Measurements from ENCODE around the genes ADGRF3, SLC35F6 and KHK.

DNA sequence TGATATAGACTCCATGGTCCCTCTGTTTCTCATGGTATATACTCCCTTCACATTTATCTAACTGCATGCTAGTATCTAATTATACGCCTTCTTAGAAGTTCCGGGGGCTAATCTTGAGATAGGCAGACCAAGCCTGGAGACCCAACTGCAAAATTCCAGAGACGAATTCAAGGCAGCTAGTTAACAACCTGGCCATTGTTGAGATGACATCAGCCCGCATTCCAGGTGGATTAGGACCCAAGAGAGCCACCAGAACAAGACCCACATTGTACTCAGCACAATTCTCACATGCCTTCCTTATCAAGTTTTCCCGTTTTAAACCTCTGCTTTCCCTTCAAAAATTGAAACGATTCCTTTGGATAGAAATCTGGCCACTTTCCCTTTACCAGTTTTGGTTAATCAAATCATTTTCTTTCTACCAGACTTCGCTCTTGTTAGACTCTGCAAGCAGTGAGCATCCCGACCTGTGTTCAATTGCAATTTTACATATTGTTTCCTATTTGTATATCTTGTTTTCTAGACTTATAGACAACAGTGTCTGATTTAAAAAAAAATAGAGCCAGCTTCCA, 6.2 kb upstream of the SELENOI start:
- PRO-cap, 5 experiments: no peak in any of the 5 experiments
- RAMPAGE, long total RNA, 2 experiments: no peak in any of the 2 experiments
- RRBS: no CpG with 5 or more reads among the region's 8 CpGs

GRCh38 chr2:26346425-26347281, at the start of gene ADGRF3:
Gene ADGRF3, minus strand, starts transcription at chr2:26346789.
- PRO-cap, 5 experiments: peak in 4 of 5 experiments; most common plus-strand start chr2:26346802 (in 1); most common minus-strand start chr2:26346759 (in 1)
- RAMPAGE, long total RNA, 2 experiments: no peak in any of the 2 experiments
- RRBS: 2% methylated on average over 11 of the region's 37 CpGs

DNA sequence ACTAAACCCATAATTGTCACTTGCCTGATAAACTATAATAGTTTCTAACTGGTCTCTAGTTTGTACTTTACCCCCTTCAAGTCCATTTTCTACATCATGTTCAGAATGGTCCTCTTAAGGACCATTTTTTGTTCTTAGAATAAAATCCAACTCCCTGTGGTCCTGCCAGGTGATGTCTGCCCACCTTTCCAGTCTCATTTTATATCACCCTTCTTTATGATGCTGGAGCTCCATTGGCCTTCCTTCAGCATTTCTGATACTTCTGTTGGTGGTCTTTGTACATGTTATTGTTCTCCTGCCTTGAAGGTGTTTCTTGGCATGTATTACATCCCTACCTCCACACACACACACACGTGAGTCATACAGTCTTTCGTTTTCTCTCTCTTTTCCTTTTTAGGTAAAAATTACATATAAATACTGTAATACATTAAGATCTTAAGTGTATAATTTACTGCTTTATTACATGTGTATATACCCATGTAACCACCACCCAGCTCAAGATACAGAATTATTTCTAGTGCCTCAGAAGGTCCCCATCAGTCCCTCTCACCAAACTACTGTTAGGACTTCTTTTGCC, 10.1 kb upstream of the ADGRF3 start:
- PRO-cap, 5 experiments: no peak in any of the 5 experiments
- RAMPAGE, long total RNA, 2 experiments: no peak in any of the 2 experiments
- RRBS: no CpG with 5 or more reads among the region's 2 CpGs

- PRO-cap, 5 experiments: no peak in any of the 5 experiments
- RAMPAGE, long total RNA, 2 experiments: no peak in any of the 2 experiments
- RRBS: no CpG with 5 or more reads among the region's 7 CpGs
These were observed 70.9 kb downstream of the DRC1 start for GRCh38 chr2:26472644-26472955.

DNA sequence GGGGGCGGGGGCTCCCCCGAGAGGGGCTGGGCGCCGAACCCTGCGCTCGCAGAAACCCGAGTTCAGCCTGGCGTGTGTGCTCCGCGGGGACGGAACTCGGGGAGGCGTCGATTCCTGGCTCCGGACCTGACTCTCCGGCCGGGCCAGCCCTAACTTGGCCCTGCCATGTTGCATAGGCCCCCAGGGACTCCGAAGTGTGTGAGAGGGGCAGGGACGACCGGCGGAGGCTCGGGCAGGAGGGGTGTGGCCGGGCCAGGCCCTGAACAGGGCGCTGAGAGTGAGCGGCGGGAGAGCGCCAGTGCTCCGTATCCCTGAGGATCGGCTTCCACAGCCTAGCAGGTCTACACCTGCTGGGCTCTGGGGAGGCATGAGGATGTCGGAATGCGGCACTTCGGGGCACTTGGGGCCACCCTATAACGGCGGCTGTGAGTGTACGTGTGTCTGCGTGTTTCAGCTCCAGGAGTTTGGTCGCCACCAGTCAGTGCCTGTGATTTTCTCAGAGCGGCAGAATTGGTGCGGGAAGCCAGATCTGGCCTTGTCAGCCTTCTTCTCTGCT, 794 bp downstream of the KCNK3 start:
- PRO-cap, 5 experiments: no peak in any of the 5 experiments
- RAMPAGE, long total RNA, 2 experiments: no peak in any of the 2 experiments
- RRBS: 3% methylated on average over 4 of the region's 39 CpGs

DNA sequence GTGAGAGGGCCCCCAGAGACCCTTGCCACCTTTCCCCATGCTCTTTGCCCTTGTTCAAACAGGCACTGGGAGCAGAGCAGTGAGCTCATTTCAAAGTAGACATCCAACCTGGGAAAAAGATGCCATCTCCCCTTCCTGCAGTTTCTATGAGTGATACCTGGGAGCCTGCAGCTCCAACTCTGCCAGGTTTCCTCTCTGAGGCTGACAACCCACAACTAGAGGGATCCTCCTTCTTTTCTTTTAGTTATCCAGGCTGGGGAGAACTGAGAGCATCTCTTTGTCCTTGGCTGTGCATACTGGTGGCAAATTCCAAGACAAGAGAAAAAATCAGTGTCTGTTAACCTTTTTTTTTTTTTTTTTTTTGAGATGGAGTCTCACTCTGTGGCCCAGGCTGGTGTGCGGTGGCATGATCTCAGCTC, 27.6 kb upstream of the SLC35F6 start:
- PRO-cap, 5 experiments: no peak in any of the 5 experiments
- RAMPAGE, long total RNA, 2 experiments: no peak in any of the 2 experiments
- RRBS: no CpG with 5 or more reads among the region's 1 CpG

GRCh38 chr2:26757701-26758983, 5.9 kb upstream of the SLC35F6 start:
- PRO-cap, 5 experiments: peak in 3 of 5 experiments; most common minus-strand start chr2:26757940 (in 3)
- RAMPAGE, long total RNA, 2 experiments: no peak in any of the 2 experiments
- RRBS: no CpG with 5 or more reads among the region's 9 CpGs

DNA sequence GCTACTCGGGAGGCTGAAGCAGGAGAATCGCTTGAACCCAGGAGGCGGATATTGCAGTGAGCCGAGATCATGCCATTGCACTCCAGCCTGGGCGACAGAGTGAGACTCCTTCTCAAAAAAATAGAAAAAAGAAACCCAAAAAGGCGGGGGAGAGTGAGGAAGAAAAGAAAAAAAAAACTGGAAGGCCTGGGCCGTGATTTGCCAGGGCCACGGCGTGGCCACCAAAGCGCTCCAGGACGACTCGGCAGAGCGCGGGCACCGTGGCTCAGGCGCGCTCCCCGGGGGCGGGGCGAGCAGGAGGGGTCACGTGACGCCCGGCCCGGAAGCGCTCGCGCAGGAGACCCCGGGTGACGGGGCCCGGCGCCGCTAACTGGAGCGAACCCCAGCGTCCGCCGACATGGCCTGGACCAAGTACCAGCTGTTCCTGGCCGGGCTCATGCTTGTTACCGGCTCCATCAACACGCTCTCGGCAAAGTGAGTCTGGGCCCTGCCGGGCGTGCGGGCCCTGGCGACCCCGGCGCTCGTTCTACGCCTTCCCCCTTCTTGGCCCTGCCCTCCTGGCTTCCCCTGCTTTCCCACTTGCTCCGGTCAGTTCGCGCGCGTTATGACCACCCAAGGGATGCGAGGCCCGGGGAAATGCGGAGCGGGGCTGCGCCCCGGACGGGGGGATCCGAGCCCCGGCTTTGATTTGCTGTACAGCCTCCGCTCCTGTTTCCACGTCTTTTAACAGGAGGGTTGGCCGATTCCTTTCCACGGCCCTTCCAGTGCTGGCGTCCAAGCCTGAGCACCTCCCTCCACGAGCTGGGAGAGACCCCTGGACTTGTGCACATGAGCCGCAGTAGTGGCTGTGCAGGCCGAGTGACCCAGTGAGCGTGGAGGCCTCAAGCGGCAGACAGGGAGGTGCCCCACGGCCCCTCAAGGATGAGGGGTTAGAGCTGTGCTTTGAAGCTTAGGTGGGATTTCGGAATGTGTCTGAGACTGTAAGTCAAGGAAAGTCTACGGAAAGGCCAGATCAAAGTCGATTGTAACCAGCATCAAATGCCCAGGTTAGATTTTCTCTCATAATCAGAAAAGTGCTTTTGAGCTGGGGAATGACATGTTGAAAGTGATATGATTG, at the start of gene SLC35F6:
Gene SLC35F6 (plus strand): TSS at position 332 of the 1,117 bp plus-strand sequence.
- PRO-cap, 5 experiments: peak in 5 of 5 experiments; most common plus-strand start position 350 of the sequence (in 3); most common minus-strand start position 243 of the sequence (in 5)
- RAMPAGE, long total RNA, 2 experiments: start-site peak on the plus strand in 2 of 2 experiments, centred at position 337 of the sequence, 395 to 1,233 reads per replicate
- RRBS: 3% methylated on average over 23 of the region's 76 CpGs

DNA sequence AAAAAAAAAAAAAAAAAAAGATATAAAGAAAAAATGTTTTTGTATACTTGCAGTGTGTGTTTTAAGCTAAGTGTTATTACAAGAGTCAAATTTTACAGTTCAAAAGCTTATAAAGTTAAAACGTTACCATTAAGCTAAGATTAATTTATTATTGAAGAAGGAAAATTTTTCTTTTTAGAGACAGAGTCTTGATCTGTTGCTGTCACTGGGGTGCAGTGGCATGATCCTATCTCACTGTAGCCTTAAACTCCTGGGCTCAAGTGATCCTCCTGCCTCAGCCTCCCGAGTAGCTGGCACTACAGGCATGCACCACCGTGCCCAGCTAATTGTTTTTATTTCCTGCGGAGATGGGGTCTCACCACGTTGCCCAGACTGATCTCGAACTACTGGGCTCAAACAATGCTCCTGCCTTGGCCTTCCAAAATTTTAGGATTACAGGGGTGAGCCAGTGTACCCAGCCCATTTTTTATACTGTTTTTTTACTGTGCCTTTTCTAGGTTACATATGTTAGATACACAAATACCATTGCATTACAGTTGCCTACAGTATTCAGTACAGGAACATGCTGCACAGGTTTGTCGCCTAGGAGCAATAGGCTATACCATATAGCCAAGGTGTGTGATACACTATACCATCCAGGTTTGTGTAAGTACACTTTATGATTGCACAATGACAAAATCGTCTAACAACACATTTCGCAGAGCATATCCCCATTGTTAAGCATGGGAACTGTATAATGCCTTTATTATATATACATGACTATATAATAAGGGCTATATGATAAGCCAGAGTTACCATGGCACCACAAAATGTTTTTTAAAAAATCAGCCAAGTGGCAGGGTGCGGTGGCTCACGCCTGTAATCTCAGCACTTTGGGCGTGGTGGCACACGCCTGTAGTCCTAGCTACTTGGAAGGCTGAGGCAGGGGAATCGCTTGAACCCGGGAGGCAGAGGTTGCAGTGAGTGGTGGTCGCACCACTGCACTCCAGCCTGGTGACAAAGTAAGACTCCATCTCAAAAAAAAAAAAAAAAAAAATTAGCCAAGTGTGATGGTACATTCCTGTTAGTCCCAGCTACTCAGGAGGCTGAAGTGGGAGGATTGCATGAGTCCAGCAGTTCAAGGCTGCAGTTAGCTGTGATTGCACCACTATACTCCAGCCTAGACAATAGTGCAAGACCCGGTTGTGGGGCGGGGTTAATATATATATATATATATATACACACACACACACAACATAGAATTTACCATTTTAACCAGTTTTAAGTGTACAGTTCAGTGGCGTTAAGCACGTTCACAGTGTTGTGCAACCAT, 3.0 kb upstream of the CENPA start:
- PRO-cap, 5 experiments: no peak in any of the 5 experiments
- RAMPAGE, long total RNA, 2 experiments: no peak in any of the 2 experiments
- RRBS: no CpG with 5 or more reads among the region's 20 CpGs

DNA sequence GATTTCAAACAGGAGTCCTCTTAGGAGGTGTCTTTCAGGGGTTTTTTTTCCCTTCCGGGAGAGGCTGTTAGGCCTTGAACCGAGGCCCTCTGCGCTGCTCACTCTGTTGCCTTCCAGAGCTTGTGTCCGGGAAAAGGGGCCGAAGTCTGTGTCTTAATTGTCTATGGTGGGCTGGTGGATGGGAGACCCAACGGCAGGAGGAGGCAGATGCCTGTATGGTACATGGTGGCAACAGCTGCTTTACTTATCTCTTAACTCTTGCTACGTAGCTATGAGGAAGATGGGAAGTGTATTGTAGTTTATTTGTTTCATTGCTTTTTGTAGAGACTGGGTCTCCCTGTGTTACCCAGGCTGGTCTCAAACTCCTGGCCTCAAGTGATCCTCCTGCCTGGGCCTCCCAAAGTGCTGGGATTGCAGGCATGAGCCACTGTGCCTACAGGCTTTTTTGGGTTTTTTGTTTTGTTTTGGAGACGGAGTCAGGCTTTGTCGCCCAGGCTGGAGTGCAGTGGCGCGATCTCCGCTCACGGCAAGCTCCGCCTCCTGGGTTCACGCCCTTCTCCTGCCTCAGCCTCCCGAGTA, 1.0 kb downstream of the CENPA start:
- PRO-cap, 5 experiments: no peak in any of the 5 experiments
- RAMPAGE, long total RNA, 2 experiments: no peak in any of the 2 experiments
- RRBS: 27% methylated on average over 3 of the region's 16 CpGs

GRCh38 chr2:26972182-26972801, 1.9 kb downstream of the MAPRE3 start:
- PRO-cap, 5 experiments: no peak in any of the 5 experiments
- RAMPAGE, long total RNA, 2 experiments: no peak in any of the 2 experiments
- RRBS: no CpG with 5 or more reads among the region's 8 CpGs

DNA sequence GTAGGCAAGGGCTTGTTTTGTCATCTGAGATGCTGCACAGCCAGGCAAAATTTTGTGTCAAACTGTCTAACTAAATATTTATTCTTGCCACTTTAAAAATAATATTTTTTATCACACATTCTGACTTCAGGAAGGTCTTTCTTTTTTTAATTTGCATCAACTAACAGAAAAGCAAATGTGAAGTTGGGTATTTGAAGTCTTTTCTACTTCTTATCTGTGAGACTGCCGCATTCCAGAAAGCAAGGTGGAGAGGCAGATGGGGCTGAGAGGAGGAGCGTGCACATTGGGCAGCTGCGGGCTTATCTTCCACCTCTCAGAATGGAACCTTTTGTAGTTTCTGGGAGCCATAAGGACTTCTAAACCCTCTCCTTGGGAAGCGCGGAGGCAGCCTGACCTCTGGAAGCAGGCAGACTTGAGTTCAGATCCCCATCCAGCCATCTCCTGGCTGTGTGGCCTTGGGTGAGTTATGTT, 3.9 kb downstream of the MAPRE3 start:
- PRO-cap, 5 experiments: no peak in any of the 5 experiments
- RAMPAGE, long total RNA, 2 experiments: no peak in any of the 2 experiments
- RRBS: no CpG with 5 or more reads among the region's 5 CpGs

- PRO-cap, 5 experiments: no peak in any of the 5 experiments
- RAMPAGE, long total RNA, 2 experiments: no peak in any of the 2 experiments
- RRBS: no CpG with 5 or more reads among the region's 3 CpGs
These were observed 9.3 kb downstream of the MAPRE3 start for GRCh38 chr2:26979672-26980227.

DNA sequence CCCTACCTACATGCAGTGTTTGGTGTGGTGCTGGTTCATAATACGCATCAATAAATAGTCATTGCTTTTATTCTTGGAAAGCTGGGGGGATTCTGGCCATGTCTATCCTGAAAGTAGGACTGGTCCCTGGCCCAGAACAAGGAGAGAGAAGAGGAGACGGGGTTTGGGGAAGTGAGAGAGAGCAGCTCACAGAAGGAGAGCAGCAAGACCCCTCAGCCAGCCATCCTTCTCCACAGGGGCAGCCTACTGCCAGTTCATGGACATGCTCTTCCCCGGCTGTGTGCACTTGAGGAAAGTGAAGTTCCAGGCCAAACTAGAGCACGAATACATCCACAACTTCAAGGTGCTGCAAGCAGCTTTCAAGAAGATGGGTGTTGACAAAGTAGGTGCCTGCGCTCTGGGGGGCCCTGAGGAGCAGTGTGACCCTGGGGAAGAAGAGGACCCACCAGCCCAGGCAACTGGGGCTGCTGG, 9.6 kb upstream of the TMEM214 start:
- PRO-cap, 5 experiments: no peak in any of the 5 experiments
- RAMPAGE, long total RNA, 2 experiments: no peak in any of the 2 experiments
- RRBS: no CpG with 5 or more reads among the region's 5 CpGs

DNA sequence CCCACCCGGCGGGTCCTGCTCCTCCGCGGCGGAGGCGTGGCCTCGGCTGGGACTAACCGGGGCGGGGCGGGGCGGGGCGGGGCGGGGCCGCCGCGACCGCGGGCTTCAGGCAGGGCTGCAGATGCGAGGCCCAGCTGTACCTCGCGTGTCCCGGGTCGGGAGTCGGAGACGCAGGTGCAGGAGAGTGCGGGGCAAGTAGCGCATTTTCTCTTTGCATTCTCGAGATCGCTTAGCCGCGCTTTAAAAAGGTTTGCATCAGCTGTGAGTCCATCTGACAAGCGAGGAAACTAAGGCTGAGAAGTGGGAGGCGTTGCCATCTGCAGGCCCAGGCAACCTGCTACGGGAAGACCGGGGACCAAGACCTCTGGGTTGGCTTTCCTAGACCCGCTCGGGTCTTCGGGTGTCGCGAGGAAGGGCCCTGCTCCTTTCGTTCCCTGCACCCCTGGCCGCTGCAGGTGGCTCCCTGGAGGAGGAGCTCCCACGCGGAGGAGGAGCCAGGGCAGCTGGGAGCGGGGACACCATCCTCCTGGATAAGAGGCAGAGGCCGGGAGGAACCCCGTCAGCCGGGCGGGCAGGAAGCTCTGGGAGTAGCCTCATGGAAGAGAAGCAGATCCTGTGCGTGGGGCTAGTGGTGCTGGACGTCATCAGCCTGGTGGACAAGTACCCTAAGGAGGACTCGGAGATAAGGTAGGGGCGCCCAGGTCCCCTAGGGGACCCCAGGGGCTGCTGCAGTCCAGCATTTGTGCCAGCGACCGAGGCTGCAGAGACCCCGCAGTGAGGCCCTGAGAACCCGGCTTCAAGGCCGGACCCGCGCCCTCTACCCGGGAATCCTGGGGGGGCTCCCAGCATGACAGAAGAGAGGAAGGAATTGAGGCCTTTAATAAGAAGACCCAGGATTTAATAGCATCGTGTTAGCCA, at the start of gene KHK:
Gene KHK (plus strand): TSS at position 108 of the 918 bp plus-strand sequence.
- PRO-cap, 5 experiments: peak in 5 of 5 experiments; most common plus-strand start position 562 of the sequence (in 5); most common minus-strand start position 465 of the sequence (in 1)
- RAMPAGE, long total RNA, 2 experiments: start-site peak on the plus strand in 2 of 2 experiments, centred at positions 112 to 550 of the sequence, 31 to 3,419 reads per replicate
- RRBS: 1% methylated on average over 12 of the region's 62 CpGs

GRCh38 chr2:27102011-27102373, 15.4 kb downstream of the KHK start:
- PRO-cap, 5 experiments: peak in 4 of 5 experiments; most common plus-strand start chr2:27102230 (in 3); most common minus-strand start chr2:27102182 (in 1)
- RAMPAGE, long total RNA, 2 experiments: no peak in any of the 2 experiments
- RRBS: 78% methylated on average over 2 of the region's 6 CpGs

DNA sequence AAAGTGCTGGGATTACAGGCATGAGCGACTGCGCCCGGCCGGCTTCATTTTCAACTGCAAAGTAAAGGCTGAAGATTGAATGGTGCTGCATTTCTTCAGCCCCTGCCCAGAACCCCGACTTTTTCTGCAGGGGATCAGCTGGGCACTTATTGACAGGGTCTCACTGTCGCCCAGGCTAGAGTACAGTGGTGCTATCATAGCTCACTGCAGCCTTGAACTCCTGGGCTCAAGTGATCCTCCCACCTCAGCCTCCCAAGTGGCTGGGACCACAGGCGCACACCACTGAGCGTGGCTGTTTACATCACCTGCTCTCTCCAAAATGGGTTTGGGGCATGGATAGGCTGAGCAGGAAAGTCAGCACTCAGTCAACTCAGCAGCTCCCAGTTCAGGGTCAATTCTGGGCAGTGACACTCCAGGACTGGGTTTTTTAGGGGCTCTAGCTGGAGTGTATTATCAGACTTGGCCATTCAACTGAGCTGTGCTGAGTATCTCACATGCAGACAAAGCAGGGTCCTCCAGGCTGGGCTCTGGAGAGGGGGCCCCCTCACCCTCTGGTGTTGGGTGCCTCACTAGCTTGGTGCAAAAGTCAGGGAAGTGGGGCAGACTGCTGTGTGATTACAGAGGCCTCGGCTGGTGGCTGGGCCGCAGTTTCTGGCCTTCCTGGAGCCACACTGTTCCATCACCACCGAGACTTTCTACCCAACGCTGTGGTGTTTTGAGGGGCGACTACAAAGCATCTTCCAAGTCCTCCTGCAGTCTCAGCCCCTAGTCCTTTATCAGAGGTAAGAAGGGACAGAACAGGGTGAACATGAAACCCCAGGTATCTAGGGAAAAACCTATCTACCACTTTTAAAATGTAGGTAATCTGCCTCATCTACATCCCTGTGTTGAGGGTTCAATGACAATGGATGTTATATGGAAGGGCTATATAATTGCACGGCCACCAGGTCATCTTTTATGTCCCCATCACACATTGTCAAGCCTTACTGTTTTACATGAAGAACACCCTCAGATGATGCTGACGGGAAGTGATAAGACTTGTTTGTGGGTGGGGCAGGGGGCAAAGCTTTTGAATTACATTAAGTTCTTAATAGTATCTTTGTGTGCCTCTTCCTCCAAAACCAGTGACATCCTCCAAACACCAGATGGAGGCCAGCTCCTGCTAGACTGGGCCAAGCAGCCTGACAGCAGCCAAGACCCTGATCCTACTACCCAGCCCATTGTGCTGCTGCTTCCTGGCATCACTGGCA, 4.6 kb downstream of the ABHD1 start:
- PRO-cap, 5 experiments: no peak in any of the 5 experiments
- RAMPAGE, long total RNA, 2 experiments: no peak in any of the 2 experiments
- RRBS: no CpG with 5 or more reads among the region's 15 CpGs

- PRO-cap, 5 experiments: no peak in any of the 5 experiments
- RAMPAGE, long total RNA, 2 experiments: no peak in any of the 2 experiments
- RRBS: no CpG with 5 or more reads among the region's 28 CpGs
These were observed 1.2 kb downstream of the TCF23 start for GRCh38 chr2:27149812-27150599.

- PRO-cap, 5 experiments: peak in 1 of 5 experiments; most common plus-strand start chr2:27191789 (in 1)
- RAMPAGE, long total RNA, 2 experiments: no peak in any of the 2 experiments
- RRBS: no CpG with 5 or more reads among the region's 3 CpGs
These were observed 20.2 kb upstream of the ATRAID start for GRCh38 chr2:27191609-27191974.

DNA sequence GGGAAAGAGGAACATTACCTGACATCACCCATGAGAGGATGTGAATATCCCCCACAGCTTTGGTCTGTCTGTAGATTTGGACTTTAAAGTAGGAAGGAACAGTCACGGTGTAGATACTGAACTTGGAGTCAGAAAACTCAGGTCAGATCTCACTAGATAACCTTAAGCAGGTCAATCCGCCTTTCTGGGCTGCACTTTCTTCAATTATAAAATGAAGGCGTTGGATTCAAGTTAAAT, 4.4 kb upstream of the DNAJC5G start:
- PRO-cap, 5 experiments: peak in 3 of 5 experiments; most common minus-strand start position 136 of the sequence (in 3)
- RAMPAGE, long total RNA, 2 experiments: no peak in any of the 2 experiments
- RRBS: no CpG with 5 or more reads among the region's 3 CpGs

All from liver (tissue), 9 donors.